Daoy (cell line): Measurements from ENCODE around the gene SNCG.

- RAMPAGE, long total RNA: no peak
Measured at GRCh38 chr10:84763938-84764452, 435.6 kb downstream of the CCSER2 start.

DNA sequence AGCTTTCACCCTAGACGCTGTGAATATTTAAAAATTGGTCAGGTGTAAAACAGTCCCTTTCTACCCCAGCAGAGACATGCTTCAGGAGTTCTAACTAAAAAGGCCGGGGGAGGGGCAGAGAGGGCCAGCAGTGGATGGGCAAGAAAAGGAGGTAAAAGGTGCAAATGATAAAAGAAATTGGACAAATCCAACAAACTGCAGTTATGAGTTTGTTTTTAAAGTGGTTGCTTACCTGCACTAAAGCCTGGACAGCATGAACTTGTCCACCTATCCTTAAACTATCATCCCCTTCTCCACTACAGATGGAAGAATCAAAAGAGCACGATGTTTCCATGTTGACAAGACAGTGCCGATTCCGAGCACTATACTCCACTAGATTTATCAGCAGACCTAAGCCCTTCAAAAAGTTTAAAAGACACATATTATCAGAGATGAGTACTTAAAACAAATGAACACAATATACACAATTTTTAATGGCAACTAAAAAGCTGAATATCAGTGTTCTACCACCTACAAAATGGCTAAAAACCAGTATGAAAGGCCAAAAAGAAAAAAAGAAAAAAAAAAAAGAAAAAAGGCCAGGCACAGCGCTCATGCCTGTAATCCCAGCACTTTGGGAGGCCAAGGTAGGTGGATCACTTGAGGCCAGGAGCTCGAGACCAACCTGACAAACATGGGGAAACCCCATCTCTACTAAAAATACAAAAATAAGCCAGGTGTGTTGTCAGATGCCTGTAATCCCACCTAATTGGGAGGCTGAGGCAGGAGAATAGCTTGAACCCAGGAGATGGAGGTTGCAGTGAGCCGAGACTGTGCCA is 69.6 kb downstream of the WAPL start:
- RAMPAGE, long total RNA: no peak

- RAMPAGE, long total RNA: no peak
Measured at GRCh38 chr10:86453040-86454126, 68.2 kb downstream of the WAPL start.

DNA sequence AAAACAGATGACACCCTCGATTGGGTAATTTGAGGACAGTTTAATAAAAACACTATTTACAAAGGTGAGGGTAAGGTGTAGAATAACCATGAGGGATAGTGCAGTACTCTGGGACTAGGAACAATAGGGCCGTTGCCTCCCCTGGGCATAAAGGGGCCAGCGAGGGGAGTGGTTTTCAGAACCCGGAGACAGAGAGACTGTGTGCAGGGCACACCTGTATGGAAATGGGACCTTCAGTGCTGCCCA is 35.2 kb upstream of the WAPL start:
- RAMPAGE, long total RNA: no peak

GRCh38 chr10:86673669-86674394 is 5.5 kb downstream of the LDB3 start:
- RAMPAGE, long total RNA: no peak

GRCh38 chr10:86711955-86712419 is 43.7 kb downstream of the LDB3 start:
- RAMPAGE, long total RNA: no peak

- RAMPAGE, long total RNA: no peak
Measured at GRCh38 chr10:86795088-86795782, 38.8 kb downstream of the BMPR1A start.

GRCh38 chr10:86958208-86958710 is at the start of gene SNCG:
Gene SNCG (plus strand): TSS chr10:86958599.
- RAMPAGE, long total RNA: no peak

- RAMPAGE, long total RNA: no peak
Measured at GRCh38 chr10:86970598-86971414, 2.5 kb downstream of the ADIRF start.

DNA sequence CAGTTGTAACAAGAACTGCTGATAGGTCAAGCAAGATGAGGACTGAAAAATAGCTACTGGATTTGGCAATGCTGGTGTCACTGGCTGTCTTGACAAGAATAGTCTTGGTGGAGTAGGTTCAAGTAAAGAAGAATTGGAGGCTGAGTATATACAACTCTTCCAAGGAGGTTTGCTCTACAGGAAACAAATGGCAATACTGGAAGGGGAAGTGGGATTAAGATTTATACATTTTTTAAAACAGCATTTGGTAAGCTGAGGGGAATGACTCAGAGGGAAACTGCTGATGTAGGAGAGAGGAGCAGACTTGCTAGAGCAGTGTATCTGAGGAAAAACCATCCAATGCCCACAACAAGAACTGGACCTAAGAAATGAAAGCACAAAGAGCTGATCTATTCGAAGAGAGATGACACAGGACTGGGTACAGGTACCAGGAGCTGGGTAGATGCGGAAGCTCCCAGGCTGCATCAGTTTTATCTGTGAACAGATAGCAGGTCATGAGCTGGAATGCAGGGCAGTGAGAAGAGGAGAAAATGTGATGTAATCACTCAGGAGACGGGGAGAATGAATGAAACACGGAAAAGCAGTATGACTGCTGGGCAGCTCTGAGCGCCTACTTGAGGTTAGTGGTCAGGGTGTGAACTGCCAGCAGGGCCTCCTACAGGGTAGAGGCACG is 34.5 kb downstream of the FAM25A start:
- RAMPAGE, long total RNA: no peak

GRCh38 chr10:87083733-87084266 is 10.8 kb downstream of the GLUD1 start:
- RAMPAGE, long total RNA: no peak

DNA sequence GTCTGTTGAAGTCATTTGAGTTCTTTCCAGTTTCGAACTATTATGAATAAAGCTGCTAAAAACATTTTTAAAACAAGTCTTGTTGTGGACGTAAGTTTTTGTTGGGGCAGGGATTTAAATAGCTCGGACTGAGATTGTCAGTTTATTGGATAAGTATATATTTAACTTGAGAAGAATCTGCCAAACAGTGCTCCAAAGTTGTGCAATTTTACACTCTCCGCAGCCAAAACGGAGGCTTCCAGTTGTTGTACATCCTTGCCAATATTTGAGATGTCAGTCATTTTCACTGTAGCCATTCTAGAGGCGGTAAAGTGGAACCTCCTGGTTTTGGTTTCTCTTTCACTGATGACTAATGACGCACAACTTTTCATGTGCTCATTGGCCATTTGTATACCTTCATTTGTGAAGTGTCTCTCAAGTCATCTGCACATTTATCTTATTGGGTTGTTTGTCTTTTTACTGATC is 24.4 kb upstream of the NUTM2A start:
- RAMPAGE, long total RNA: no peak

DNA sequence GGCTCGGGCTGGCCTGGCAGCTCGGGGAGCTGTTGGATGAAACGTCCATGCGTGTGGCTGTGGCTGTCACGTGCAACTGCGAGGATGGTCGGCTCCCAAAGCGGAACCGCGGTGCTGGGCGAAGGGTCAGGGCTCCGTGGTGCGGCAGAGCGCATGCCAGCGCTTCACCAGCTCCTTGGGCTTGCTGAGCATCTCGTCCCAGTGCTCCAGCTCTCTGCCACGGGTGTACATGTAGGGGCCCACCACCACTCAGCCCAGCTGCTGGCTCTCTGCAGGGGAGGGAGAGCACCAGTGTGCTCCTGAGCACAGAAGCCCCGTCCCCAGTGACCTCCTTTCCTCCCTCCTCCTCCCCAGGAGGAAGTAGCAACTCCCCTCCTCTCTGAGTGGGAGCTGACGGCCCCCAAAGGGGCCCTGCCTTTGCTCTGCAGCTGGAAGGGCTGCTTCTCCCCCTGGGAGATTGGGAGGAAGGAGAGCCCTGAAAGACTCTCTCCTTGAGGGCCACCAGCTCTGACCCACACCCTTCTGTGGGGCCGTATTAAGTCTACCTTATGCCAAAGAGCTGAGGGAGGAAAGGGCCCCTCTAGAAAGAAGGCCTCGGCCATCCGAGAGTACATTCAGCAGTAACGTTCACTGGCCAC is 11.1 kb upstream of the NUTM2A start:
- RAMPAGE, long total RNA: no peak

DNA sequence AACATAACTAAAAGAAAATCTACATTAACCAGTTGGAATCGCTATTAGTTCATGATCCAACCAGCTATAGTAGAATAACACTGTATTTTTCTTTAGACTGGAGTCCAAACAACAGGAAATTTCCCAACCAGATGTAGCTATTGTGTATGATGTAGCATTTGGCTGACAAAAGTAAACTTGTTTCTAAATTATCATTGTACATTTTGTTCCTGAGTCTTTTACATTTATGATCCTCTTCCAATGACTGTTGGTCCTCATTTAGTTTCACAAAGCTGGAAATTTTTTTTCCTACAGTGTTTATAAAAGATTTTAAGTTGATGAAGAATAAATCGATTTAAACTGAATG is 62.1 kb downstream of the PAPSS2 start:
- RAMPAGE, long total RNA: no peak

- RAMPAGE, long total RNA: no peak
Measured at GRCh38 chr10:87915324-87915925, 52.0 kb downstream of the PTEN start.

GRCh38 chr10:88213406-88213700 is 349.9 kb downstream of the PTEN start:
- RAMPAGE, long total RNA: no peak

DNA sequence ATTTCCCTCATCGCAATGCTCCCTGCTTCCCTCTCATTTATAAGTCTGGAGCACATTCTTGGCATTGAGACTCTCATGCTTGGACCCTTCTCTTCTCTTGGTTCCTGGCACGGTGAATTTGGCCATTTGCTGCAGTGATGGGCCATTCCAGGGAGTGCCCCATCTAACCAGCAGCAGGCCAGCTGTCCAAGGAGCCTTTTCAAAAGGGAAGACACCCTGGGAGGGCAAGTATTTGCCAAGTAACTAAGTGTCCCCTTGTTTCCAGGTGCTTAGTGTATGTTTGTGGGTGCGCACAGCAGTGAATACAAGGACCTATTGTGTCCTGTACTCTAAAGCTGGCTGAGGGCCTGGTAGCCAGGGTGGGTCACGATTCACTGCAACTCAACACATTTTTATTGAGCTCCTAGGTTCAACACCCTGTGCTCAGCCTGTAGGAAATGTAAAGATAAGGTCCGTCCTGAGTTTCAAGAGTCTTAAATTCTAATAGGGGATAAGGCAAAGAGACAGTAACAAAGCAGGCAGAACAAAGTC is 348.8 kb downstream of the RNLS start:
- RAMPAGE, long total RNA: no peak

DNA sequence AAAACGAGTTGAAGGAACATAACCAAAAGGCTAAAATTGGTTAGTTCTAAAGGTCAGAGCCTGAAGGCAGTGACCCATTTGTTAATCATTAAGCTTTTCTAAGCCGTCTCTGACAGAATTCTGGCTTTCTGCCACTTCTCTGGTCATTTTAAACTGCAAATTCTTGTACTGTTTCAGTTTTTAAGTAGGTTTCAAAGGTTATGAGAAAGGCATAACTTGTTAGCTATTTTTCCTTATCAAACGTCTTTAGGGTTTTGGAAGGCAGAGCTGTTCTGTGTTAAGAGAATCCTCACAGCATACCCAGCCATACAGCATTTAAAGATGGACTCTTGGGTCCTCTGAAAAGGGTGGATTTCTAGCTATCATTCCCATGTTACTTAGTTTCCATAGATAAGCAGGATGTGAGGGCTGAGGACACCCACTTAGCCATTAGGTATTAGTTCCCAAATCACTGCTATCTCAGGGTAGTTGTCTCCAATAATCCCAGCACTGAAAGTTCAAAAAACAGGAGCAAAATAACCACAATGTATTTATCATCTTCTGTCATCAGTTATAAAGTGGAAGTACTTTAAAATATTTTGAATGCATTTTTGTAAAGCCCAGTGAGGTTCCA is 196.7 kb downstream of the RNLS start:
- RAMPAGE, long total RNA: no peak

- RAMPAGE, long total RNA: no peak
Measured at GRCh38 chr10:88475007-88475508, 108.1 kb downstream of the RNLS start.

GRCh38 chr10:88896873-88898030 is 17.2 kb downstream of the STAMBPL1 start:
- RAMPAGE, long total RNA: no peak